ENCODE results near the genes CLDN17, KRTAP19-4, KRTAP8-1, KRTAP7-1, KRTAP11-1, MIS18A, CFAP298 and OLIG2.

DNA sequence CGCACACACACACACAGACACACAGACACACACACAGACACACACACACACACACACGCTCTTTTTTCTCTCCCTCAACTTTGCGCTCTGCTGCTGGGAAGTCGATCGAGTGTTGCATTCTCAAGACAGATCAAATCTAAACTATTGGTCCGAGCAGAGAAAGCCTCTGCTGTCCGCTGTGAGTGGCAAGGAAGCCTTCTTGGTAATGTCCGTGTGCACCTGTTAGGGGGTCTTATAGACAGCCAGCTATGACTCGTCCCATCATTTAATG lies 254 bp upstream of the GRIK1 start:
- RRBS, result no CpG with 5 or more reads among the region's 9 CpGs
CAGE:
- cytosol, long polyA plus RNA, result no peak
- long polyA plus RNA, result no peak
- nucleus, long polyA plus RNA, result no peak

GRCh38 chr21:30166717-30166924 lies at the start of gene CLDN17:
Gene CLDN17 (minus strand): TSS chr21:30166805.
- RRBS, result no CpG with 5 or more reads among the region's 1 CpG
CAGE:
- cytosol, long polyA plus RNA, result no peak
- long polyA plus RNA, result no peak
- nucleus, long polyA plus RNA, result no peak

DNA sequence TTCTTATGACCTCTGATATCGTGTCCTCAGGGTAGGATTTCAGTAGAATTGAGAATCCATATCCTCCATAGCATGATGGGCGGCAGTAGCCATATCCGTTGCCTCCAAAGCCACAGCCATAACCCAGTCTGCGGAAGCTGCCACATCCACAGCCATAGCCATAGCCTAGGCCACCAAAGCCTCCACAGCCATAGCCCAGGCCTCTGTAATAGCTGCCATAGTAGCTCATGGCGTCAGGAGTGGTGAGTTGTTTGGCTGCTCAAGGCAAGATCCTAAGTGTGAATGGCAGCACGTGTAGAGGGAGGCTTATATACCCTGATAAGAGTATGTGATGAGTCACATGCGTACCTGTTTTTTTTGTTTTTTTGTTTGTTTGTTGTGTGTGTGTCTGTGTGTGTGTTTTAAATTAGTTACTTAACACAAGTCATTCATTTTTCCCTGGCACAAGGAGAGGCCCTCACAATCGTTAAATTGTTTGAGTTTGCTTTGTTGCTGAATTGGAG lies at the start of gene KRTAP19-4:
Gene KRTAP19-4 (minus strand): TSS at position 284 of the 503 bp plus-strand sequence.
- RRBS, result no CpG with 5 or more reads among the region's 8 CpGs
CAGE:
- cytosol, long polyA plus RNA, result no peak
- long polyA plus RNA, result no peak
- nucleus, long polyA plus RNA, result no peak

DNA sequence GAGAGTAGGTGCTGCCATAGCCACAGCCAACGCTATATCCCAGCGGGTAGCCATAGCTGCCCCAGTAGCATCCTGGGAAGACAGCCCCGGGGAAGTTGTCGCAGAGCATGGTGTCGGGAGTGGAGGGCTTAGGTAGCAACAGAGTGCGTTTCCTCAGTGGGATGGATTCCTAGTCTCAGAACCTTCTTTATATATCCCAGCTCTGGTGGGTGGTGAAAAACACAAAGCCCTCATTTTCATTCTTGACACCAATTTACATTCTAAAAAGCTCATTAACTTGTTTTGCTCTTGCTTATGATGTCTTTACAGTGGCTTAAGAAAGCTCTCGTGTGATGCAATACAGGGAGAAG lies at the start of gene KRTAP8-1:
Gene KRTAP8-1 (minus strand): TSS at position 163 of the 350 bp plus-strand sequence.
- RRBS, result no CpG with 5 or more reads among the region's 7 CpGs
CAGE:
- cytosol, long polyA plus RNA, result no peak
- long polyA plus RNA, result no peak
- nucleus, long polyA plus RNA, result no peak

DNA sequence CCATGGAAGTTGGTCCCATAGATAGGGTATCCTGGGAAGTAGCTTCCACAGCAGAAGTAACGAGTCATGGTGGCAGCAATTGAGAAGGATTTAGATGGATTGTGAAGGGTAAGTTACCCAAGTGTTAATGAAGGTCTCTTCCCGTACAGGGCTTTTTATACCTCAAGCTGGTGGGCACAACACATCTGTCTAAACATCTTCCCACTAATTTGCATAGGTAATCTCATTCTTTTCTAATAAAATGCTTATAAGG lies at the start of gene KRTAP7-1:
Gene KRTAP7-1 (minus strand): TSS at position 129 of the 253 bp plus-strand sequence.
- RRBS, result no CpG with 5 or more reads among the region's 2 CpGs
CAGE:
- cytosol, long polyA plus RNA, result no peak
- long polyA plus RNA, result no peak
- nucleus, long polyA plus RNA, result no peak

- RRBS, result 48% methylated on average over 2 of the region's 6 CpGs
CAGE:
- cytosol, long polyA plus RNA, result no peak
- long polyA plus RNA, result no peak
- nucleus, long polyA plus RNA, result no peak
These were observed at the start of gene KRTAP11-1 for GRCh38 chr21:30881266-30881826. Gene KRTAP11-1 (minus strand): TSS chr21:30881580.

DNA sequence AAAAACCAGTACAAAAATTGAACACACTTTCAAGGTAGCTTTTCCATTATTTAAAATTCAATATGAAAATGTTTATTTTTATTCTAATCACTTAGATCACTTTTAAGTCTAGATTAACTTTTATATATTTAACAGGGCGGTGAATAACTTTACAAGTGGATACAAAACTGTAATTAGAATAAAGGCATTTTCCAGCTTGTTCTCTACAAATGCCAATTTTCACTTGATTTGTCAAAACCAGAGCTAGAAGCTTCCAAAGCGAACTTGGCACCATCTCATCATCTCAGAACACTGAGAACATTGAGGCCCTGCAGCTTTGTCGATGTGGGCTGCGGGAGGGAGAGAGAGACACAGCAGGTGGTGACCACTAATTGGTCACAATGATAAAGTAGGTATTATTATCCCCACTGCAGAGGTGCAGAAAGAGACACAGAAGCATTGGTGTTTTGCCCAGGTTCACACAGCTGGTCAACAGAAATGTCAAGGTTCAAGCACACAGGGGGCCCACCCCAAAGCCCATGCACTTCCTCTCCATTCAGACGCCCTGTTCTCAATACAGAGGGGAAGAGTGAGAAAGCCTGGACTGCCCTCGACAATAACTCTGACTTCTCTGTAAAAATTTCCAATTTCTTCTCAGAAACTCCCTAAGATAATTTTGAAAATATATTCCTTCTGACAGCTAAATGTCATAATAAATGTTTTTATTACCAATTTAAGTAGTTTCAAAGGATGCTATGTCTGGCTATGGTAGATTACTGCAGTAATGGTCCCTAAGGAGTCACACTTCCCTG lies 72.2 kb upstream of the KRTAP19-8 start:
- RRBS, result no CpG with 5 or more reads among the region's 6 CpGs
CAGE:
- cytosol, long polyA plus RNA, result no peak
- long polyA plus RNA, result no peak
- nucleus, long polyA plus RNA, result no peak

DNA sequence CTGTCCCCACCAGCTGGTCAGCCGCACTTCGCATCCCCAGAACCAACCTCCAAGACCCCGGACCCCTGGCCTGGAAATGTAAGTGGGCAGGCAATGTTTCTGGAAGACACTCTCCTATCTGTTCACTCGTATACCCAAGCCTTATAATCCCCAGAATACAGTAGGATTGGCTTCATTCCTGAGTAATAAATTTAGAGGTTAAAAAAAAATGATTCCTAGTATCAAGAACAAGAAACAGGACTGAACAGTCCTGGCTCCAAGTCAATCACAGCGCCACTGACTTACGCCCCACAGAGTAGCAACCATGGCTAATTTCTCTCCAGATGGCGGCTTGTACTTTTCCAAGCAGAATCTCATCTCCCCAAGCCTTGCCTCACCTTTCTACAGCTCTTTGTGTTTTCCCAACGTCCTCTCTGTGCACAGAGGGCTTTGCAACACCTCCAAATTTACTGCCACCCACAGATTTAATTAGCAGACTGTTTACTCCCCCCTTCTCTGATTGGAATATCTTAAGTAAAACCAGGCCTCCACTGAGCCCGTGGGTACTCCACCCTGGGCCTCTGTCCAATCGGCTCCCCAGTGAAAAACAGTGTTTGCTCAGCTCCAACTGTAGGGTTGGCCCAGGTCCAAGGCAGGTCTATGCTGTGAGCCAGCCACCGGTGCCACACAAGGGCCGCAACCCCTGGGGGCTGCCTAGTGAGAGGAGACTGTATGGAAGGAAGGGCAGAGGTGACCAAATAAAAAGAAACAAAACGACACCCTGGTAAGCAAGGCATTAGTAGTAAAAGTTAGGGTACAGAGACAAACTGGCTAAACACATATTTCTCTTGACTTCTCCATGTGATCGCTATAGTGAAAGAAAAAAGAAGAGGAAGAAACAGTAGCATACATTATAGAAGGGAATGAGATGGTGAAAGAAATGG lies 128.5 kb upstream of the SOD1 start:
- RRBS, result no CpG with 5 or more reads among the region's 14 CpGs
CAGE:
- cytosol, long polyA plus RNA, result no peak
- long polyA plus RNA, result no peak
- nucleus, long polyA plus RNA, result no peak

- RRBS, result no CpG with 5 or more reads among the region's 9 CpGs
CAGE:
- cytosol, long polyA plus RNA, result no peak
- long polyA plus RNA, result no peak
- nucleus, long polyA plus RNA, result no peak
These were observed 18.9 kb downstream of the SOD1 start for GRCh38 chr21:31678128-31679044.

- RRBS, result no CpG with 5 or more reads among the region's 3 CpGs
CAGE:
- cytosol, long polyA plus RNA, result no peak
- long polyA plus RNA, result no peak
- nucleus, long polyA plus RNA, result no peak
These were observed 3.7 kb downstream of the SCAF4 start for GRCh38 chr21:31728101-31728726.

DNA sequence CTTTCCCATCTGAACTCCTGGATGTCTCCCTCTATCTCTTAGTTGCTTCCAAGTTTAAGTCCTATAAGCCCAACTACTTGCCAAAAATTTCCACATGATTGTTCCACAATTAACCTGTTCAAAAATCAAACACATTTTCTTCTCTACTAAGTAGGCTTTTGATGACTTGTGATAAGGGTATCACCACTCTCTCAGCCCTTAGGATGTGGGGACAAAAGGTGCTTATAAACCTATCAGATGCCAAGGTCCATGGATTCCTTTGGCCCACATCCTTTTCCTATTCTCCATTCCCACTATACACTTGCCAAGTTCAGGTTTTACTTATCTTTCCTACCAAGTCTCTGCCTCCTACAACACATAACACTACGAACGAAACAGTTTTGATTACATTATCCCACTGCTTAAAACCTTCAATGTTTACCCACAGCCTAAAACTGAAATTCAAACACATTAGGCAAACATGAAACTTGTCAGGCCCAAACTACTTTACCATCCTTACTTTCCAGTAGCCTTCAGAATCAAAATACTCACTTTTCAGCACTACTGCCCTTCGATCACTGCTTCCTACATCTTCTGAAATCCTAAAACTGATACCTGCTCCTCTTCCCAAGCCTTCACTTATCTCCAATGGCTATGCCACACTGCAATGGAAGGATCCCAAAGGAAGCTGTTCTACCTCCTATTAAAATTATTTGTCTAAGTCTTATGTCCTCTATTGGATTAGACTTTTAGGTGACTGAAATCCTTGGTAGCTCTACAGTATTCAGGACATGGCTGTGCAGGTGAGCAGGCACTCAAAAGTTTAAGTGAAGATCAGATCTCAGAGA lies 3.0 kb downstream of the SCAF4 start:
- RRBS, result no CpG with 5 or more reads among the region's 3 CpGs
CAGE:
- cytosol, long polyA plus RNA, result no peak
- long polyA plus RNA, result no peak
- nucleus, long polyA plus RNA, result no peak

DNA sequence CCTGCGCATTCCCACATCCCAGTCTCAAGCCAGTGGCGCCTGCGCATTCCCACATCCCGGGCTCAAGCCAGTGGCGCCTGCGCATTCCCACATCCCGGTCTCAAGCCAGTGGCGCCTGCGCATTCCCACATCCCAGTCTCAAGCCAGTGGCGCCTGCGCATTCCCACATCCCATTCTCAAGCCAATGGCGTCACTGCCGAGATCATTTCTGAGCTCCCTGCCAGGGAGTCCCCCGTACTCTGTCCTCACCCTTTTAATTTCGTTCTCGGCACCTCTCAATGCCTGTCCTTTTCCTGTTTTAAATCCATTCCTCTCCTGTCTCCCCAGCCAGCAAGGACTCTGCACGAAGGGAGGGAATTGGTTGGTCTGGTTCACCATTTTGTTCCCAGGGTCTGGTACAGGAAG lies 74.4 kb downstream of the HUNK start:
- RRBS, result no CpG with 5 or more reads among the region's 17 CpGs
CAGE:
- cytosol, long polyA plus RNA, result no peak
- long polyA plus RNA, result no peak
- nucleus, long polyA plus RNA, result no peak

DNA sequence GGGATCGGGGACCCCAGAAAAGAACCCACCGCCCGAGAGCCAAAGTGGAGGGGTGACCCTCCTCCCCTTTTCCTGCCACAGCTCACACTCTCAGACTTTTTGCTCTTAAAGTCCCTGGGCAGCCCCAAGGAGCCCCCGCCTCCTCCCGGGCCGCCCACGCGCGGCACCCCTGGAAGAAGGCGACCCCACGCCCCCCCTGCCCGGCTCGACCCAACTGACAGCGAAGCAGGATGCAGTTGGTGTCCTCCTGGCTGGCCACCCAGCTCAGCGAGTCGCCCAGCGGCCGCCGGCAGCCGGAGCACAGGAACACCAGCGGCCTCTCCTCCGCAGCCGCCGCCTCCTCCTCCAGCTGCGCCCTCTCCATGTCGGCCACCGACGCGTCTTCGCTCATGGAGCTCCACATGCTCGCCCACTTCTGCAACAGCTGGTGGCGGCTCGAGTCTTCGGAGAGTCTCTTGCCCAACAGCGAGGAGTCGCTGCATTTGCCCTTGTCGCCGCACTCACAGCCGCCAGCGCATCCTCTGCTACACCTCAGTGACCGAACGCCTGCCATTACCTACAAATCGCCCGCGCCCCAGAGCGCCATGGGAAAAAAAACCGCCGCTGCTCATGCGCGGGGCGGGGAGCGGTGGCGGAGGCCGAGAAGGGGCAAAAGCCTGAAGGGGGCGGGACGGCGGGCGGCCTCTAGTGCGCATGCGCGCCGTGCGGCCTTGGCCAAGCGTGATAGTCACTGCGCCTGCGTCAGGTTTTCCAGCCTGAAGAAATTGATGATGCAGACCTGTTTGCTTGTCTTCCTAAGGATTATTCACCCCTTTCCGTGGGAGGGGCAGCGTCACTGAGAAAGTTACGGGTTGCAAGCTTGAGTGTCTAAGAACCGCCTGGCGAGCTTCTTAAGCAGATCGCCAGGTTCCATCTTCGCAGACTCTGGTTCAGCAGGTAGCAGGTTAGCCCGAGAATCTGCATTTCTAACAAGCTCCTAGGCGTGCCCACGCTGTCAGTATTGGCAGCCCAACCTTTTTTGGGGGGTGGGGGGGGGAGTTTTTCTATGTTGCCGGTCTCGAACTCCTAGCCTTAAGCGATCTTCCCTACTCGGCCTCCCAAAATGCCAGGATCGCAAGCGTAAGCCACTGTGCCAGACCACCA lies at the start of gene MIS18A:
Gene MIS18A (minus strand): TSS at position 588 of the 1,143 bp plus-strand sequence.
- RRBS, result 2% methylated on average over 15 of the region's 82 CpGs
CAGE:
- cytosol, long polyA plus RNA, result no peak
- long polyA plus RNA, result start-site peak on the plus strand centred at position 724 of the sequence, 60 bp wide, 14 and 5 reads in 2 replicates
- nucleus, long polyA plus RNA, result start-site peak on the plus strand centred at position 824 of the sequence, 189 bp wide, 14 and 15 reads in 2 replicates

GRCh38 chr21:32410060-32410860 lies 2.2 kb upstream of the EVA1C start:
- RRBS, result no CpG with 5 or more reads among the region's 13 CpGs
CAGE:
- cytosol, long polyA plus RNA, result no peak
- long polyA plus RNA, result no peak
- nucleus, long polyA plus RNA, result no peak

DNA sequence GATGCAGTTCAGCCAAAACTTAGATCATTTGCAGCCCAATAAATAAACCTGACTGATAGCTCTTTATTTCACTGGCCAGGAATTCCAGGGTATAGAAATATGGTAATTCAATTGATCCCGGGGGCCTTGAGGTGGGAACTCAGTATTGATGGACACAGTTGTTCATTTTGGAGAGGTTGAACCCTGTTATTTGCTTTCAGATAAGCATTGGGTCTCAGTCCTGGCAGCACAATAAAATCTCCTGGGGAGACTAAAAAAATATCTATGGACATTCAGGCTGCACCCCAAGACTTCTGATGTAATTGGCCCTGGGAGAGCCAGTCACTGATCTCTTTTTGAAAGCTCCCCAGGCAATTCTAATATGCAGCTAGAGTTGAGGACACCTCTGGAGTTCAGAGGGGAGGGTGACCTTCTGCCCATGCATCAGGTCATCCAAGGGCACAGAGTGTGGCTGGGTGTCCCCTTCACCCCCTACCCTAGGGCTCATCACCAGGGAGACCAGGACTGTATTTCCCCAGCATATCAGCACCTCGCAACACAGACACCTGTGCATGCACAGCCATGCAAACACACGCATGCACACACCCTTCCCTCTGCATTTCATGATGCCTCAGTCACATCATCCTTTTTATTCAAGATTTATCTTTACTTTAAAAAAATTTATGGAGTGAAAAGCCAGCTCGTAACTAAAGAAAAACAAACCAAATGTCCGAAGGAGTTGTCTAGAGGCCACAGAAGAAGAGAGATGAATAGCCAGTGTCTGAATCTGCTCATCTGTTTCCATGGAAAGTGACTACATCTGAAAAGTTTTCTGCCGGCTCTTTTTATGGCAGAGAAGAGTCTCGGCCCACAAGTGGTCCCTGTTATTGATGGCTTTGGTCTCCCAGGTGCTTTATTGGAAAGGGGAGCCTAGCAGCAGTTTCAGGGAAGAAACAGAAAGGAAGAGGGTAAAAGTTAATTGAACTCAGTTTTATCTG lies 5.3 kb downstream of the EVA1C start:
- RRBS, result no CpG with 5 or more reads among the region's 7 CpGs
CAGE:
- cytosol, long polyA plus RNA, result no peak
- long polyA plus RNA, result no peak
- nucleus, long polyA plus RNA, result no peak

DNA sequence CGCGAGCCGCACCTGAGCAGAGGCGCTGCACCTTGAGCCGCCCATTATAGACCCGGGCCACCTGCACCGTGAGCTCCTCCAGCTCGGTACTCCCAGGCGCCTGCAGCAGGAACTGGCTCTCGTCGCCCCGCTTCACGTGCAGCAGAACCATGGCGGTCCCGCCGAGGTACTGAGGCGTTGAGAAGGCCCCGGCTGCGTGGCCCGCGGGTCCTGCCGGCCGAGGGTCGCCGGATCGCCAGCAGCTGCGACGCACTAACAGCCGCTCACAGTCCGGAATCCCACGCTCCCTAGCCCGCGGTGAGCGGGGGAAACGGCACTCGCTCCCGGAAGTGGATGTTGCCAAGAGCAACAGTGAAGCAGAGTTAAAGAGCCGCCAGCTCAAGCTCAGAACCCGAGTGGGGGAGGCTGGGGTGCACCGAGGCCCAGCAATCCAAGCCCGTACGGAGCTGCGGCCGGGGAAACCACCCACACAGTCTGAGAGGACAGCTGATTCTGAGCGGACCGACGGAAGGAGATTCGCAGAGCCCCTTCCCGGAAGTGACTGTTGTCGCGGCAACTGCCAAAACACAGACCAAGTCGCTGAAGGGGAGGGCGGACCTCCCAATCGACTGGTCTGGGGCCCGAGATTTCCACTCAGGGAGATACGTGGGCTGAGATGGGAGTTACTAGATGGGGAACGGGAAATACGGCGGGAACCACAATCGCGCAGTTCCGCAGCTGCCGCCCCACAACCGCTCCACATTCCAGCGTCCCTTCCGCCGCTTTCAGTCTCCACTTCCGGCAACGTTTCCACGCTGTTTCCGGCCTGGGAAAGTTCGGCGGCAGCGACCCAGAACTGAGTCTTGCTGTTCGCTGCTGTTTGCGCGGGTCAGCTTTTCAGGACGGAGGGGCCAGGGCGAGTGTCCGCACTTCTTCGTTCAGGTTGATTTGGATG lies at the start of gene CFAP298:
Gene CFAP298 (minus strand): TSS at position 285 of the 934 bp plus-strand sequence.
- RRBS, result 1% methylated on average over 24 of the region's 81 CpGs
CAGE:
- cytosol, long polyA plus RNA, result no peak
- long polyA plus RNA, result no peak
- nucleus, long polyA plus RNA, result no peak

GRCh38 chr21:33025859-33026453 lies at the start of gene OLIG2:
Gene OLIG2 (plus strand): TSS chr21:33025935.
- RRBS, result 3% methylated on average over 15 of the region's 39 CpGs
CAGE:
- cytosol, long polyA plus RNA, result no peak
- long polyA plus RNA, result no peak
- nucleus, long polyA plus RNA, result no peak

- RRBS, result no CpG with 5 or more reads among the region's 5 CpGs
CAGE:
- cytosol, long polyA plus RNA, result no peak
- long polyA plus RNA, result no peak
- nucleus, long polyA plus RNA, result no peak
These were observed 10.7 kb downstream of the OLIG2 start for GRCh38 chr21:33036473-33036809.

DNA sequence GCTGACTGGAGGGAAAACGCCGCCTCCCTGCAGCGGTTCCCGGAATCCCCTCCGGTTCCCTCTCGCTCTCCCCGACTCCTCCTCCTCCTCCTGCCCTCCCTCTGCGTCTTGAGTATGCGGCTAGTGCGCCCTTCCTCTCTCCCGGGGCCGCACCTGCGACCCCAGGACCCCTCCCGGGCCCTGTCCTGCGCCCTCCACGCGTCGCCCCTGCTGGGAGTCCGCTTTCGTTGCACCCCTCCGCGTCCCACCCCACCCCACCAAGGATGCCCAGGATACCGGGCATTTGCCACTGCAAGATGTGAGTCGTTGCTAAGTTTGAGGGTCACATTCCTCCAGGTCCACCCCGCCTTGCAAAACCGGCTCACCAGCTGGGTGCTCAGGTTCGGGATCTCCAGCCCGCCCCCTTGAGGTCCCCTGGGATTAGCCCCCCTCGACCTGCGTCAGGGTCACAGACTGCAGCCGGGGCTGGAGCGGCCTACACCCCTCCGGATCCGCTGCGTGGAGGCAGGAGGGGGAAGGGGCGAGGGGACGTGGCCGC lies 591 bp downstream of the IFNAR2 start:
- RRBS, result 2% methylated on average over 16 of the region's 38 CpGs
CAGE:
- cytosol, long polyA plus RNA, result no peak
- long polyA plus RNA, result no peak
- nucleus, long polyA plus RNA, result no peak

GRCh38 chr21:33295947-33297295 lies 28.3 kb upstream of the IFNAR1 start:
- RRBS, result no CpG with 5 or more reads among the region's 18 CpGs
CAGE:
- cytosol, long polyA plus RNA, result start-site peak on the minus strand at chr21:33296842-33296945, 10 and 8 reads in 2 replicates; start-site peak on the minus strand at chr21:33297023-33297173, 8 and 9 reads in 2 replicates
- long polyA plus RNA, result no peak
- nucleus, long polyA plus RNA, result no peak

Measured in IMR-90 (cell line).